Trachea (tissue), 1 donor: ENCODE data around the gene CAMSAP1.

DNA sequence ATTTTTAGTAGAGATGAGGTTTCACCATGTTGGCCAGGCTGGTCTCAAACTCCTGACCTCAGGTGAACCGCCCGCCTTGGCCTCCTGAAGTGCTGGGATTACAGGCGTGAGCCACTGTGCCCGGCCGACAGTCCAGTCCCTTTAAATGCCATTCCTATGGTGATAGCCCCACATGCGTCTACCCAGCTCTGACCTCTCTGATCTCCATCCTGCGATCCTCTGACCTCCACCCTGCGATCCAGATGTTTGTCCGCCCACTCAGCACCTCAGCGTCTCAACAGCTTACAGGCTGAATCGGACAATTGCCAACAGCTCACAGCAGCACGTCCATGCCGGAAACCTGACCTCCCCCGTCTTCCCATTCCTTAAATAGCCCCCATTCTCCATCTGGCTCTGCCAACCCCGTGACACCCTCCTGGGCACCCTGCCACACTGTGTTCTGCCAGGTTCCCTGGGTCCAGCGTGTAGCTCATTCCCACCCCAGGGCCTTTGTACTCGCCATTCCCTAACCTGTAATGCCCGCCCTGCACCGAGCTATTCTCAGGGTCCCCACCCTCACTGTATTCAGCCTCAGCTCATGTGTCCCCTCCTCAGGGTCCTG lies 72.5 kb downstream of the WDR5 start:
- PRO-cap: no peak

- PRO-cap: no peak
Measured at GRCh38 chr9:134226156-134226586, 90.3 kb downstream of the WDR5 start.

DNA sequence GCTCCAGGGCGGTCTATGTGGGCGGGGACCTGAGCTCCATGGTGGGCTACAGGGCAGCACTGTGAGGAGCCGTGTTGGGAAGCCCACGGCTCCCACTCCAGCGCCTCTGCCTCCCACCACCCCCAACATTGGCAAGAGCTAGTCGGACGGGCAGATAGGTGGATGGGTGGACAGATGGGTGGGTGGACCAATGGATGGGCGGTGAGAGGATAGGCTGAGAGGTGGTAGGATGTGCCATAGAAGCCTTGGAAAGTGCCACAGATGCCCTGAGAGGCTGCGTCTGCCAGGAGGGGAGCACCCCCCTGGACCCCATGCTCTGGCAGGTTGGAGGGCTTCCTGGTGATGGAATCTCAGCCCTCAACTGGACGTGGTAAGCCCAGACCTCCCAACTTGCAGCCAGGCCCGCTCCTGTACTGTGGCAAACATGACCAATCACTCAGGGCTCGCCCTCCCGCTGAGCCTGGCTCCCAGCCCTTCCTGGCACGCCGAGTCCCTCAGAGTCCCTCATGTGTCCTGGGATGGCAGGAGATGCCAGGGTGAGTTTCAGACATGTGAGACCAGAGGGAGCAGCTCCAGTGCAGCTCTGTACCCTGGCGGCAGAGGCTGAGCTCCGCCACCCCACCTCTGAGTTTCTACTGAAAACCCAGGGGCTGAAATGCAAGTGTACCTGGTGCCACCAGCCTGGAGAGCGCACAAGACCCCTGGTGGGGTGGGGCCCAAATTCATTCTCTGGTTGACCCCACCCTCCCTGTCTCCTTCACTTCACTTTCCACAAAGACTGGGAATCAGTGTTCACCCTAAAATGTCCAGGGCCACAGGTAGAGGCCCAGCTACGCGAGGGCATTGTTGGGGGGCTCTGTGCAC lies 42.1 kb upstream of the RXRA start:
- PRO-cap: no peak

GRCh38 chr9:134291411-134291873 lies 34.8 kb upstream of the RXRA start:
- PRO-cap: no peak

- PRO-cap: unidirectional peak, minus-strand start at chr9:134329255; bidirectional peak, plus-strand start at chr9:134329344, minus-strand start at chr9:134329255
Measured at GRCh38 chr9:134328816-134329867, 2.9 kb downstream of the RXRA start.

DNA sequence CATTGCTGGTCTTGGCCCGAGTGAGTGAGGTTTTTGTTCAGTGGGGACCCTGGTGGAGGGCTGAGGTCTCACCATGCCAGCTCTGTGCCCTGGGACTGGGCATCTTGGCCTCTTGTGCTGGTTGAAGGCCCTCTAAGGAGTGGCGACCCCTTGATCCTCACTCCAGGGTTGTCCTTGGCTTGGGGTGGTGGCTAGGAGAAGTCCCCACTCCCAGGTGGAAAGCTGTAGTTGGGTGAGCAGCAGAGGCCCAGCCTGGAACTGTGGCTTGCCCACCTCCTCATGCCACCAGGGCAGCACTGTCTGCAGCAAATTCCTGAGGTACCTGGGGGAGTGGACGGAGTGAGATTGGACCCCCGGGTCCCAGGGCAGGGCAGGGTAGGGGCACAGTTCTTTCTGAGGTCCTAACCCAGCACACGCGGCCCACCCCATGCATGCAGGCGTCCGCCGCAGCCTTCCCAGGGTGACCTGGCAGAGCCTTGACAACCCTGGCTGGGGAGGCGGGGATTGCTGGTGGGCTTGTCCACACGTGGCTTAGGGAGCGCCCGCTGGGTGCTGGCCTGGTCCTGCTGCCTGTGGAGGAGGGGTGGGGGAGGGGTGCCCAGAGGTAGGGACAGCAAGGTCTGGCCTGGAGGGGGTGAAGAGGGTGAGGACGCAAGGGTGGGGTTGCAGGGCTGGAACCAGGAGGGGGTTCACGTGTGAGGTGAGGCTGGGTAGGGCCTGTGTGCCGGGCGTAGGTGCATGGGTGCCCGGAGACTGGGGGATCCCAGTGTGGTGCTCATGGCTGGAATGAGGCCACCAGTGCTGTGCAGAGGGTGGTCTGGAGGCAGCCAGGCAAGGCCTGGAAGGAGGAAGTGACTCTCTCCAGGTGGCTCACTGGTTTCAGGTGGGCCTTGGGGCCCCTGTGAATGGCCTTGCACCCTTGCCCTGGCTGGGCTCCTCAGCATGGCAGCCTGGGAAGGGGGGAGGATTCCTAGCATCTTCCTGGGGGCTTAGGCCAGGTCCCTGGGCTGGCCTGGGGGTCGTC lies 6.0 kb downstream of the RXRA start:
- PRO-cap: no peak

DNA sequence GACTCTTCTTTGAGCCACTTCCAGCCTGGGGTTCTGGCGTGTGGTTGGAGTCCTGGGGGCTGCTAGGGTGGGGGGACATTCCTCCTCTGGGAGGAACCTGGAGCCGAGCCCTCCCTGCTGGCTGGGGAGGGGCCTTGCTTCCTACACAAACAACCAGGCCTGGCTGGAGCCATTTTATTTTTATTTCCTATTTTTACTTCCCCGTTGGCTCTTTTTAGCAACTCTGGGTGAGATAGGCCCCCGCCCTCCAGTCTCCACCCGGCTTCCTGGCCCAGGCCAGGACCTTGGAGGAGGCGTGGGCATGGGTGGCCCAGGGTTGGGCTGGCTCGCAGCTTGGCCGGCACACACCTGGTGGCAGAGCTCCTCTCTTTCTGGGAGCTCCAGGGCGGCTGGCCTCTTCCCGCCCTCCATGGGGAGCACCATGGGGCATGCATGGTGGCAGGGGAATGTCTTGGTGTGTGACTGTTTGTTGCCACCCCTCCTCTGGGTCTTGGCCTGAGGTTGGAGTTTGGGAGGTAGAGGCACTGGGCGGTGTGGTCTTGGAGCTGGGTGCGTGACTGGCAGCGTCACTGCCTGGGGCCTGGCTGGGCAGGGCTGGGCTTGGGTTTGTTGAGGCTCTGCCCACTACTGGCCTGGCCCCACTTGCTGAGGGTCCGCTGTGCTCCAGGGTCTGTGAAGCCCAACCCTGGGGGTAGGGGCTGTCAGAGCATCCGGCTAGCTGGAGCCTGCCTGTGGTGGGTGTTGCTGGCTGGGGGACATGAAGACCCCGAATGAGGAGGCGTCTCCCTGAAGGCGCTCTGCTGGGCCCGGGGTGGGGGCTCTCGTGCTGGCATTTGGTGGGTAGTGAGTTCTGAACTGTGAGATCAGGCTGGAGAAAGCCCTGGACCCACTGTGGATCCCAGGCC lies 15.3 kb downstream of the RXRA start:
- PRO-cap: no peak

GRCh38 chr9:134364353-134365185 lies 38.3 kb downstream of the RXRA start:
- PRO-cap: no peak

GRCh38 chr9:134376320-134377371 lies 50.4 kb downstream of the RXRA start:
- PRO-cap: no peak

GRCh38 chr9:134416873-134417512 lies 90.7 kb downstream of the RXRA start:
- PRO-cap: no peak

GRCh38 chr9:134437606-134438251 lies 111.5 kb downstream of the RXRA start:
- PRO-cap: no peak

- PRO-cap: no peak
Measured at GRCh38 chr9:134438252-134439264, 112.3 kb downstream of the RXRA start.

DNA sequence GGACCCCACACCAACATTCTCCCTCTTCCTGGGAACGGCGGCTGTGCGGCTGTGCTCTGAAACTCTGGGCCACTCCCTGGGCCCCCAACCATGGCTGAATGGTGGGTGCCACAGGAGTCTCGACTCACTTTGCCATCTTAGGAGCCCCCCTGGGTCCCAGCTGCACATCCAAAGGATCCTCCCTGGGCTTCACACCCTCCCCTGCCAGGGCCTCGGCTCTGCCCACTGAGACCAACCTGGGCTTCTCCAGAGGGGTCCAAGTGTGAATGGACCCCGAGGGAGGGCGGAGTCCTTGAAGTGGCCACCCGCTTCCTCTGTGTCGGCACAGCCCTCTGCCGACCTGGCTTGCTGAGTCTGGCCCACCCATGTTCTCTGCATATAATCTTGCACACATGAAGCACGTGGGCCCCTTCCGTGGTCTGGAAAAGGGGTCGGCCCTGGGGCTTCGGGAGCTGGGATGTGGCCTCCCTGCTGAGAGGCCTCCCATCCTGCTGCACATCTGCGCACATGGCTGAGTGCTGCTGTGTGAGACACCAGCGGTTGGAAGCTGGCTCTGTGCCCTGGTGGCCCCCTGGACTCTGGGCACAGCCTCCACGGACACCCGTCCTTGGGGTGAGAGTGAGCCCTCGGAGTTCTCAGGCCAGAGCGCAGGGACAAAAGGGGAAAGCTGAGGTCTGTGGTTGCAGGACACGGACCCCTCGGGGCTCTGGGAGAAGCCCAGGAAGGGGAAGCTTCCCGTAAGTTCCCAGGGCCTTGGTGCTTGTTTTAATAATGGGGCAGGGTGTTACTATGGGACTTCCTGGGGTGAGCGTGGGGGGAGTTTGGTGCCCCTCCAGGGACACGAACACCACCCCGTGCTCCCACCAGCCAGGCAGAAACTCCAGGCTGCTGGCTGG lies 115.7 kb downstream of the RXRA start:
- PRO-cap: no peak

DNA sequence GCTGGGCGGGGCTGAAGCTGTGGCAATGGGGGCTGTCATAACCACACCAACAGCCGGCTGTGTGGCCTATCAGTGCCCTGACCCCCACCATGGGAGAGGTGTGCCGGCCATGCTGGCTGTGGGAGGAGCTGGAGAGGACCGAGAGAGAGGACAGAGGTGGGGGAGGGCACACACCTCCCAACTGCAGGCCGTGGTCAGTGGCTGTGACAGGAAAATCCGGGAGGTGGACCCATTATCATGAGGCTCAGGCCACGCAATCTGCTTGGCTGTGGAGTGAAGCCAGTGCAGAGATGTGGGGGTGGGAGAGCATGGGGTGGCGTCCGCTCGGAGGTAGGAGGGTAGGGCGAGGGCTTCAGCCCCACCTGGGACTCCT lies 136.0 kb downstream of the RXRA start:
- PRO-cap: unidirectional peak, plus-strand start at position 110 of the sequence

GRCh38 chr9:134546319-134546955 lies 95.2 kb upstream of the COL5A1 start:
- PRO-cap: no peak

GRCh38 chr9:134648822-134649831 lies 7.5 kb downstream of the COL5A1 start:
- PRO-cap: no peak

DNA sequence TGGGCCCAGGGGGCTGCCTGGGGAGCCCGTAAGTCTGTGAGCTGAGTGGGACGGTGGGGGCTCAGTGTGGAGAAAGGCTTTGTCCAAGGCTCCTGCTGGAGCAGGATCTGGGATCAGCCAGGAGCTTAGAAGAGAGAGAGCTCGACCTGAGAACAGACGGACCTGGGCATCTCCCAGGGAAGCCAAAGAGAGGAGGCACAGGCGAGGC lies 117.0 kb upstream of the FCN2 start:
- PRO-cap: no peak

DNA sequence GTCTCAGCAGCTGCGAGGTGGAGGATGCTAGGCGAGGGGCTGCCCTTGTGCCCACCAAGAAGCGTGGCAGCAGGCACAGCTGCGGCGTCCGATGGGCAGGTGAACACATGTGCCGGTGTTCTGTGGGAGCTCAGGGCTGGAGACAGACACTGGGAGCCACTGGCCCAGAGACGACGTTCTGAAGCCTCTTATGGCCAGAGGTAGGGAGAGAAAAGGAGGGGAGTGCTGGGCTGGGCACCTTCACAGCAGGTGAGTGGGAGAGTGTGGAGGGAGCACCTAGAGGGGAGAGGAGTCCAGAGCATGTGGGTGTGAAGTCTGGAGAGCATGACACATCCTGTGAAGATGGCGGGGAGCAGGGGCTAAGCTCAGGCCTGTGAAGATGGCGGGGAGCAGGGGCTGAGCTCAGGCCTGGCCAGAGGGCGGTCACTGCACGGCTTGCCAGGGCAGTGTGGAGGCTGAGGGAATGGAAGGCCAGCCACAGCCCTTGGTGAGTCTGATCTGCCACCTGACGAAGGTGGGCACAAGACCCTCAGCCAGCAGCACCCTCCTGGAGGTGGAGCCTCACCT lies 79.2 kb upstream of the FCN1 start:
- PRO-cap: no peak

DNA sequence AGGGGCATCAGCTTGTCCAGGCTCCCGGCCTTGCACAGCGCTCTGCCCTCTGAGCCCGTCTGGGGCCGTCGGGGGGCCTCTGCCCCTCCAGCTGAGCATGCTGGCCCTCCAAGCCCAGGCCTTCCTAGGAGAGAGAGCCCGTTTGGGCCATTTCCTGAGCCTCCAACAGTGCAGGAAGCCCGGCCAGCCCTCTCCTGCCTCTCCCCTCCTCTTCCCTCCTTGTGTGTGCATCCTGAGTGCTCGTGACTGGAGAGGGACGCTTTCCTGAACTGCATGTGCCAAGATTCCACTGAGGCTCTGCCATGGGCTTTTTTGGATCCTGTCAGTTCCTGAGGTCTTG lies 15.5 kb downstream of the OLFM1 start:
- PRO-cap: bidirectional peak, plus-strand start outside the sequence, minus-strand start at position 221 of the sequence

- PRO-cap: unidirectional peak, minus-strand start at chr9:135907341; bidirectional peak, plus-strand start at chr9:135907852, minus-strand start at chr9:135907520
Measured at GRCh38 chr9:135906983-135907705, at the start of gene CAMSAP1. CAMSAP1 (minus strand) TSS chr9:135907546.